Non-pigmented ciliary epithelial cell (primary cell): ENCODE measurements around the genes CHTF18 and BAIAP3.

DNA sequence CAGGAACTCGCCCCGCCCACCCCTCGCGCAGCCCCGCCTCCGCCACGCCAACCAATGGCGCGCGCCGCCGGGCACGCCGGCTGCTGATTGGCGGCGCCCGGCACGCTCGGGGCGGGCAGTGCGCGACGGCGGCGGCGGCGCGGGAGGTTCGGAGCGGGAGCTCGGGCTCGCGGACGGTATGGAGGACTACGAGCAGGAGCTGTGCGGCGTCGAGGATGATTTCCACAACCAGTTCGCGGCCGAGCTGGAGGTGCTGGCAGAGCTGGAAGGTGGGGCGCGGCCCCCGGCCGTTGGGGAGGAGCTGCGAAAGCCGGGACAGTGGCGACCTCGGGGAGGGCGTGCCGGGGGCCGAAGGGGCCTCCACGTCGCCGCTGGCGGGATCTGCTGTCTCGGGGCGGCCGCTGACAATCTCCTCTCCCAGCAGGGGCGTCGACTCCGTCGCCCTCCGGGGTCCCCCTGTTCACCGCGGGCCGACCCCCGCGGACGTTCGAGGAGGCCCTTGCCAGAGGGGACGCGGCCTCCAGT is at the start of gene CHTF18:
Gene CHTF18 (plus strand): TSS at position 114 of the 525 bp plus-strand sequence.
- RRBS = 2% methylated on average over 11 of the region's 73 CpGs

GRCh38 chr16:863616-864301 is 63.2 kb upstream of the GNG13 start:
- RRBS = no CpG with 5 or more reads among the region's 8 CpGs

GRCh38 chr16:886713-887205 is 84.0 kb downstream of the LMF1 start:
- RRBS = 43% methylated on average over 5 of the region's 24 CpGs

- RRBS = no CpG with 5 or more reads among the region's 11 CpGs
These were observed 68.8 kb downstream of the LMF1 start for GRCh38 chr16:901990-902328.

DNA sequence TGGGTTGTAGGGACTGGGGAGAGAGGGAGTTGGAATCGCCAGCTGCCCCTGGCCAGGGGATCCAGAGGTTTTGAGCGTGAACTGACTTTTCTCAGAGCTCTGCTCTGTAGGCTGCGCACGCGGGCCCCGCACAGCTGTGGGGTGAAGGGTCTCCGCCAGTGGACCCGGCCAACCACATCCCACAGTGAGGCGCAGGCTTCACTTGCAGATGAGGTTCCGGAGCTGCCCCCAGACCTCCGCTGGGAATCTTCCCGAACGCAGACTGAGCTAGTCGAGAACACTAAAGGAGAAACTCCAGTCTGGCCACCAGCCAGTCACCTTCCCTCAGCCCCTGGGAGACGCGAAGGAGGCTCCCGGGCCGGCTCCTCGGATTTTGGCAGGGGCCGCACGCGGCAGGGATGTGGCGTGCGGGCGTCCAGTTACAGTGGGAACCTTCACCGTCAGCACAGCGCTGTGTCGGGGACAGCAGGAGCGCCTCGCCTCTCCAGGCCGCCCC is 855 bp downstream of the LMF1 start:
- RRBS = 30% methylated on average over 3 of the region's 31 CpGs

DNA sequence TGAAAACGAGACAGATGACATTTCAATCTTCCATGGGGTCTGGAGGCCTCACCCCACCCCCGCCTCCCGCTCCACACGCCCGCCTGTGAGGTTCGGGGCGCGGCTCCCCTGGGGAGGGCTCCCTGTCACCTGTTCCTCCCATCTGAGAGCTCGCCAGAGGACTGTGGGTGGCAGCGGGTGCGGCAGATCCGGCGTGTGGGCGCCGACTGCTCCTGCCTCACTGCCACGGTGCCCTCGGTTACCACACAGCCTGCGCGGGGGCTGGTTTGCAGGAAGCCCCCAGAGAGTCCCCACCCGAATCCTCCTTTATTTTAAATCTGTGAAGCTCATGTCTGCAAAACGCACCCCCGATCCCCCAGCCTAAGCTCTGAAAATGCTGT is 16.2 kb downstream of the SOX8 start:
- RRBS = no CpG with 5 or more reads among the region's 22 CpGs

DNA sequence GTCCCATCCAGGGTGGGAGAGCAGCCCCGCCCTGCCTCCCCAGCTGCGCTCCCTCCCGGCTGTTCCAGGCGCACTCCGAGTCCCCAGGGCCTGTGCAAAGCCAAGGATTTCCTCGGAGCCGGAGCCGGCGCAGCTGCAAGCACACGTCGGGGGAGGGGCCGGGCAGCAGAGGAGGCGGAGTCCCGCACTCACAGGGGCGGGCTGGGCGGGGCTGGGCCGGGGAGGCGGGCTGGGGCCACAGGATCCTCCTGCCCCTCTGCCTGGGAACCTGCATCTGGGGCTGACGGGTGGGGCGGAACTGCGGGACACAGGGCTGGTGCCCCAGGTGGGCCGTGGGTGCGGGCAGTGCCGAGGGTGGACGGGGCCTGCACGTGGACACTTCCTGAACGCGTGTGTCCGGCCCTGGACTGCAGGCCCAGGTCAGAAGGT is 24.1 kb upstream of the SSTR5 start:
- RRBS = 3% methylated on average over 12 of the region's 29 CpGs

DNA sequence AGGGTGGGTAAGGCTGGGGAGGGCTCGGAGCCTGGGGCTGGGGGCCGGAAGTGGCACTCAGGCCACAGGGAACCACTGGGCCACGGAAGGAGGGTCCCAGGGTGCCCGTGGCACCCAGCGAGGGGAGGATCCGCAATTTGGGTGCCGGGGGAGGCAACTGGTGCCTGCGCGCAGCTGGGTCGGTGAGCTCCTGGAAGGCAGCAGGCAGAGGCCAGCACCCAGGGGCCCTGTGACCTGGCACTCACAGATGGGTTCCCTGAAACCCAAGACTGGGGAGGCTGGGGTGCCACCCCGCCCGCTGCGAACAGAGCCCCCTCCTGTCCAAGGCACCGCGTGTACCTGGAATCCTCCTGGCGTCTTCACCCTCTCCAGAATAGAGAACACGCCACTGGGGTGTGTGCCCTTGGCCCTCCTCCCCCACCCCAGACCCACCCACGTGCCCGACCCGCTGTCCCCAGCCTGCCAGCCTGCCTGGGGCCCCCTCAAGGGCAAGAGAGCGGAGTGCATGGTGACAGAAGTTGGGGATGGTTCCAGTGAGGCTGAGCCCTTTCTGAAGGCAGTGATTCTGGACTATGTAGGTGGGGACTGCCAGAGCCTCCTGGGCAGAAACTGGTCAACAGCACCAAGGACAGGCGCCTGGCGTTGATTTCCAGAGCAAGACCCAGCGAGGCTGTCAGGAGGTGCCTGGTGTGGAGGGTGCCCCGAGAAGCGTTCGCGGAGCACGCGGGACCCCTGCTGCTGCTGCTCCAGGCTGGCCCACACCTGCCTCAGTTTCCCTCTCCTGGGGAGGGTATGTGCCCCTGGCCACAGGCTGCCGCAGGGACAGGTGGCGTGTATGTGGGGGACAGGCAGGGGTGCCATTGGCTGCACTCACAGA is 918 bp downstream of the SSTR5 start:
- RRBS = 54% methylated on average over 5 of the region's 32 CpGs

DNA sequence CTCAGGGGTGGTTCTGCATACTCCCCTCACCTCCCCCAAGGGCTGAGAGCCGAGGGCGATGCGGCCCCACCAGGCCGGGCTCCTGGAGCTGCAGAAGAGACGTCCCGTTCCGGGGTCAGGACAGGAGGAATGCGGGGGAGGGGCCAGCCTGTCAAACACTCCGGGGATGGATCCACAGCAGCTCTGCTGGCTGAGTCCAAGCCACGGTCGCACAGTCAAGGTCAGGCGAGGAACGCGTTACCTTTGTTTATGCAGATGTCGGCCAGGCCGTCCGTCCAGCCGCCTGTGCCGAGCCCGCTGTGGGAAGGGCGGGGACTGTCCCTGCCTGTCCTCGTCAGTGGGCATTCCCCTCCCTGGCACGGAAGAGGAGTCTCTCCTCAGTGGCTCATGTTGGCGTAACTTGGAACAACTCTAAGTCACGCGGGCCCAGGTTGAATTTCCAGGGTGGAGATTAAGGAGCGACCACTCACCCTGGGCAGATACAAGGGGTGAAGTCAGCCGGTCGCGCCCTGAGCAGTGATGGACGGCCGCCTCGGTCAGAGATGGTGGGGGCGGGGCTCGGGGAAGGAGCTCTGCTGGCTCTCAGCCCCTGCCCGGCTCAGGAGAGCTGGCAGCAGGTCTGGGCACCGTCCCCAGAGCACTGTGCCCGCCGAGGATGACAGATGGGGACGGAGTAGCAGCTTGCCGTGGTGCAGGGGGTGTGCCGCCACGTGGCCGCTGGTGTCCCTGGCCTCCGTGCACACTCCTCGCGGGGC is 7.2 kb downstream of the CACNA1H start:
- RRBS = 15% methylated on average over 10 of the region's 47 CpGs

GRCh38 chr16:1164603-1165180 is 11.8 kb downstream of the CACNA1H start:
- RRBS = 90% methylated on average over 3 of the region's 25 CpGs

DNA sequence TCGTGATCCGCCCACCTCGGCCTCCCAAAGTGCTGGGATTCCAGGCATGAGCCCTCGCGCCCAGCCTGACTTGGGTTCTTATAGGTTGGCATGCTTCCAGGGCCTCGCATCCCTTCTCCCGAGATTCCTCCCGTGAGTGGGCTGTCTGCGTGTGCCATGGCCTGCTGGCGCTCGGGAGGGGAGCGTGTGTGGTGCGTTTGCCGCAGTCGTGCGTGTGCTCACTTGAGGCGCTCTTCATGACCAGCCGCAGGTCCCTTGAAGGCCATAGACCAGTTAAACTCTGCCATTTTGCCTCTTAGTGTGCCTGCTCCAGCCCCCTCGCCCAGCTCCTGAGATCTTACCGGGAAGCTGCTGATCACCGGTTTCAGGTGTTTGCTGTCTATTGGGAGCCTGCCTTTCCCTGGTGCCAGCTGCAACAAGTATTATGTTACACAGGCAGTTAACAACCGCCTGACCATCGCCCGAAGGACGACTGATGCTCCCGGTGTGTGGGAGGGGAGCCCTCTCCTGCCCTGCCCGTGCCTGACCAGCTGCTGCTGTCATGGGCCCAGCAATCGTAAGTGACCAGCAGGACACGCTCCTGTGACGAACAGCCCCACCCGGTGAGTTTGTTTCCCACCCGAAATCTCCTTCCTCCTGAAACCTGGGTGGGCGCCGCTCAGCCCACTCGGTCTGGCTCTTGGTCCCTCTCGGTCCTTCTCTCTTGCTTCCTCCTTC is 18.0 kb upstream of the UBE2I start:
- RRBS = no CpG with 5 or more reads among the region's 36 CpGs

DNA sequence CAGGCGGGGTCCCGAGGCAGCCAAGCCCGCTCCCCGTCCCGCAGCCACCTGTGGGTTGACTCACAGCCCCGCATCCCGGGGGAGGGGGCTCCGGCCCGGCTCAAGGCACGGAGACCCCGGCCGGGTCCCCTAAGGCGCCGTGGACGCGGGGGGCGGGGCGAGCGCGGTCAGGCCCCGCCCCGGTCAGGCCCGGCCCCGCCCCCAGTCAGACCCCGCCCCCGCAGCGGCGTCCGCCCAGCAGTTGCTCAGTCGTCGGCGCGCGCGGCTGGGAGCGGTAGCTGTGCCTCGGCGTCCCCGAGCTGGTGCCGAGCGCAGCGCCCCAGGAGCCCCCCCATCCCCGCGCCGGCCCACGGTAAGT is at the start of gene BAIAP3:
Gene BAIAP3 (plus strand): TSS at position 248 of the 358 bp plus-strand sequence.
- RRBS = 2% methylated on average over 13 of the region's 46 CpGs

GRCh38 chr16:1470400-1470846 is 4.4 kb downstream of the CLCN7 start:
- RRBS = no CpG with 5 or more reads among the region's 10 CpGs

- RRBS = 85% methylated on average over 12 of the region's 22 CpGs
These were observed 7.5 kb downstream of the TELO2 start for GRCh38 chr16:1500675-1501035.

DNA sequence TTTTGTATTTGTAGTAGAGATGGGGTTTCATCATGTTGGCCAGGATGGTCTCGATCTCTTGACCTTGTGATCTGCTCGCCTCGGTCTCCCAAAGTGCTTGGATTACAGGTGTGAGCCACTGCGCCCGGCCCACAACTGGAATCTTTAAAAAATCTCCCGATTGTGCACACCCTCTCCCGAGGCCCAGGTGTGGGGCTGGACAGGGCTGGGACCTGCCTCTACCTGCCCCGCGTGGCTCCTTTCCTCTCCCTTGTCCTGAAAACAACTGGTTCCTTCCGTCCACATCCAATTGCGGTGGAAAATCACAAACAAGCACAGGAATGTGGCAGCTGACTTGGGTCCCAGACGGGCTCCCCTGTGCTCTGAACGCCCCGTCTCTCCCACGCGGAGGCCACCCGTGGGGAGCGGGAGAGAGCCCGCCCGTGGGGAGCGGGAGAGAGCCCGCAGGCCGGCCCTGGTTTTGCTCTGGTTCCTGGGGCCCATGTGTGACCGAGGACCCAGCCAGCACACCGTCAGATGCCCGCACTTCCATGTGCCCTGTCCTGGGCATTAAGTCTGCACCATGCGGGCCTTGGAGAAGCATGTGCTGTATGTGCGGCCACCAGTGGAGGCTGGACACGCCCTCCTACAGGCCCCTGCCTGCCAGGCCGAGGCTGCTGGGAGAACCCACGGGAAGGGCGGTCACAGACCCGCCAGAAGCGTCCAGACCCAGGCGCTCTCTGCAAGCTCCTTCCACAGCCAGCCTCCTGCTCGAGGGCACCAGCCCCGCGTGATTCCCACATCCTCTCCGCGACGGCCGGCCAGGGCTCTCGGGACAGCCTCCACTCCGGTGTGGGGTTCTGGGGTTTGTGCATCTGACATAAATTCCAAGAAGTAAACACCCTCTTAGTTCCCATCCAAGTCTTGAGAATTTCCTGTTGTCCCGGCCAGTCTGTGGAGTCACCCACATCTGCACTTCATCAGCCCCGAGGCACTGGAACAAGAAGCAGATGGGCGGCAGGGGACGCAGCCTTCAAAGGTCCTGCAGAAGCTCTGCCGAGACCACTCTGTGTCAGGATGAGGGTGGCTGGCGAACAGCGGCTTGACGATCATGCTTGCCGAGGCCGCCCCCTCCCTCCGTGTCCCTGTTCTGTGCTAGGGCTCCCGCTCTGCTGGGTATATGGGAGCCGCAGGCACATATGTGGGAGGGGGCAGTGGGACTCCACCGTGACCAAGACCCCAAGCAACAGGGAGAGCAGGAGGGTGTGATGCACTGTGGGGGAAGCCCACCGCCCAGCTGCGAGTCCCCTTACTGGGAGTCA is 2.7 kb upstream of the TMEM204 start:
- RRBS = 70% methylated on average over 2 of the region's 60 CpGs

DNA sequence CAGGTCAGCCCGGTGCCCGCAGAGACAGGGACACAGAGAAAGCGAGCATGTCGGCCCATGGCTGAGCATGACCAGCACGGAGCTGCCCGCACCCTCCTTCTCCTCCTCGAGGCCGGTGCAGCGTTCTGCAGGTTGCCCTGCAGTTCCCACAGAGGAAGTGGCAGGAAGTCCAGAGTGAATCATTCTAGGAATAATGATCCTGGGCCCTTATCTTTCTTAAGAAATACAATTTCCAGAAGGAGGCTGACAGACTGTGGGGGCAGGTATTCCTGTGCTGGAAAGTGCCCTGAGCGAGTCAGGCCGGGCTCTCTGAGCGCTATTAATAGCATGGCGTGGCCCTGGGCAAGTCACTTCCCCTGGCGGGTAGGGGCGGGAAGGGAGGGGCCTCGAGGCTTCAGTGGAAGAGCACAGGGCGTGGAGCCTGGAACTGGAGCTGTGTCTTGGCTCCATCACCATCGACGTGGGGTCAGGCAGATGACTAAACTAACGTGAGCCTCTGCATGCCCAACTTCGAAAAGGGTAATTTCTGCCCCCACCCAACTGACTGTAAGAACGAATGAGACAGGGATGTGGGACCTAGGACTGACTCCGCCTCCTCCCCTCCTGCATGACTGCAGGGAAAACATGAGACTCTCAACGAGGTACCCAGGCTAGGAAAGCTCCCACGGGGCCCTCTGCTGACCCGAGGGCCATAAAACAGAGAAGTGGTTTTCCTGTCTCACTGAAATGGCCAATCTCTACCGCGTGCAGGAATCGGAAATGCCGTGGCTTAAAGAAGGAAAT is 9.8 kb downstream of the TMEM204 start:
- RRBS = 78% methylated on average over 3 of the region's 30 CpGs

DNA sequence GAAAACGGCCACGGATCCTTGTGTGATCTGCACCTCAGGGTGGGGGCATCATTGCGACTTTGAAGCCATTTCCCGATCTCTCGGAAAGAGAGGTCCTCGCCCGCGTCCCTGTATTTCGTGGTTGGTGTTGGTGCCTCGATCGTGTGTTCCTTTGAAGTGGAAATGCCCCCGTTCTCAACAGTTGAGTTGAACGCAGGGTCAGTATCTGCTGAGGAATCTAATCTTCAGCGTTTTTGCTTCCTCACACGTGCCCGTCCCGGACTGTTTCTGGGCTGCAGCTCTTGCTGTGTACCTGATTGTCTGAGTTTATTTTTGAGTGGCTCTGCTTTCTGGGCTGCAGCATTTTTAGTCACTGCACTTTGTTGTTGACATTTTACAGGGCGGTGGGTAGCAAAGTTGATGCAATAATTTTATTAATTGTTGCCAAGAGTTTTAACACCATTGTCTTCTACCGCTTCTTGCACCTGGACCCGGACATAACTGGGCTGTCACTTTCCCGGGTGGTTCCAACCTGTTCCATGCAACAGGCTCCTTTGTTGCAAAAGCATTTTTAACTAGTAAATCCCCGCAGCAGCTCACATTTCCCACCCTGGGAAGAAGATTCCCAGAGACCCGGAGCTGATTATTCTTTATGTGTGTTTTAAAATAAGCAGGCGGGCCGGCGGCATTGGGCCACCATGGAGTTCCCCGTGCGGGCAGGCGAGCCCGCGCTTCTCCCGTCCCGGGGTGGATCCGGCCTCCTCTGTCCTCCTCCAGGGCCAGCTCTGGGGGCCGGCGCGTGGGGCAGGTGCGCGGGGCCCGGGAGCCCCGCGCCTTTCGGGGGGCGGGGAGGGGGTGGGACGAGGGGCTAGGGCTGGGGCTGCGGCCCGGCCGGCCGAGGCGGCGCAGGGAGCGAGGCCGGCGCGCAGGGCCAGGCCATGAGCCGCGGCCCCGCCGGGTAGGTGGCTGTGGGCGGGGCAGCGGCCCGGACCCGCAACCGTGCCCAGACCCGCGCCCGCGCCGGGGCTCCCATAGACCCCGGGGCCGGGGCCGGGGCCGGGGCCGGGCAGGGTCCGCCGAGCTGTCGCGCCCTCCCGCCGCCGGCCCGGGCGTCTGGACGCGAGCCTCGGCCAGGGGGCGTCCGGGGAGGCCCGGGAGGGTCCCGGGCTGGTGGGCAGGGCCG is 1.5 kb downstream of the CRAMP1 start:
- RRBS = 2% methylated on average over 47 of the region's 91 CpGs

DNA sequence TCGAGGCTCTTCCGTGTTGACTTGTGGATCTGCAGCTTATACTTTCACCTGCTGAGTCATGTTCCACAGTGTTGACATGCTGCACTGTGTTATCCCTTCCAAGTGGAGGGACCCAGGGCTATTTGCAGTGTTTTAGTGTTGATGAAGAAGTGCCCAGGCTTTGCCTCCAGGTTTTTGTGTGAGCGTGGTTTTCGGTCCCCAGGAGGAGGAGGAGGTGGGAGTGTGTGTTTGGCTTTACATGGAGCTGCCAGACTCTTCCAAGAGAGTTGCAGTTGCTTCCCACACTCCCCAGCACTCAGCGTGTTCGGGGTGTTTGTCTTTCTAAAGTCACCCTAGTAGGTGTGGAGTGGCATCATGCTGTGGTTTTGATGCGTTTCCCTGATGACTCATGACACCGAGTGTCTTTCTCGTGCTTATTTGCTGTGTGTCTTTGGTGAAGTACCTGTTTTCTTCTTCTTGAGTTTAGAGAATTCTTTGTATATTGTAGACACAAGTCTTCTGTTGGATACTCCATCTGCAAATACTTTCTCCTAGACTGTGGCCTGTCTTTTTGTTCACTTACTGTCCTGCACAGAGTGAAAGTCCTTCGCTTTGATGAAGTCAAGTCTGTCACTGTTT is 31.9 kb upstream of the JPT2 start:
- RRBS = no CpG with 5 or more reads among the region's 10 CpGs

DNA sequence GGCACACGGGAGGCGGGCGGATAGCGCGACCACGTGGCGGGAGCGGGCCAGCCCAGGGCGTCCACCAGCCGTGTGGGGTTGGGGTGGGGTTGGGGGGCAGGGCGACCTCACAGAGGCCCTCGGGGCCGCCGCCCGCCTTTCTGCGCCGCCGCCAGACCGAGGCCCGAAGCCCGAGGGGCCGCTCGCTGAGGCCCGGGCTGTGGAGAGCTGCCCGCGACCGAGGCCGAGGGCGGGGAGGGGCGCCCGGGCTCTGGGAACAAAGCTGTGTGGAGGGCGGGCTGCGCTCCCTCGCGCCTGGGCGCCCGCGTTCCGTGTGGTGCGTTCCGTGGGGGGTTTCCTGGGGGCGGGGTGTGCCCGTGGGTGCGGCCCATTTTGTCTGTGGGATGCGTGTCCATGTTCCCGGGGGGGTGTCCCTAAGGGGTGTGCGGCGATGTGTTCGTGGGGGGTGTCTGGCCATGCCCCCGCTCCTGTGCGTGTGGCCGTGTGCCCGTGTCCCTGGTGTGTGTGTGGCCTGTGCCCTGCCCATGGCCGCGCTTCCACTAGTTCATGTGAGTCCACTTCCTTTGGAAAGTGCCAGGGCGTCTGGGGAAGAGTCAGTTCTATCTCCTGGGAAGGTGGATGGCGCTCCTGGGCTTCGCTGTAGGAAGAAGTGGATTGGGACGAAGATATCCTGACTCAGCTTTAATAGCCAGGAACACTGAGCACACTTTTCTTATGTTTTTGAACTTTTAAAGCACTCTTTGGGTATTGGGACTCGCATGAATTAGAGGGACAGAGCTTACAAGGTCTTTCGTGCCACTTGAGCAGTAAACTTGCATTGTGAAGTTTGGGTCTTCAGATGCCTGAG is 512 bp downstream of the JPT2 start:
- RRBS = 2% methylated on average over 8 of the region's 61 CpGs

DNA sequence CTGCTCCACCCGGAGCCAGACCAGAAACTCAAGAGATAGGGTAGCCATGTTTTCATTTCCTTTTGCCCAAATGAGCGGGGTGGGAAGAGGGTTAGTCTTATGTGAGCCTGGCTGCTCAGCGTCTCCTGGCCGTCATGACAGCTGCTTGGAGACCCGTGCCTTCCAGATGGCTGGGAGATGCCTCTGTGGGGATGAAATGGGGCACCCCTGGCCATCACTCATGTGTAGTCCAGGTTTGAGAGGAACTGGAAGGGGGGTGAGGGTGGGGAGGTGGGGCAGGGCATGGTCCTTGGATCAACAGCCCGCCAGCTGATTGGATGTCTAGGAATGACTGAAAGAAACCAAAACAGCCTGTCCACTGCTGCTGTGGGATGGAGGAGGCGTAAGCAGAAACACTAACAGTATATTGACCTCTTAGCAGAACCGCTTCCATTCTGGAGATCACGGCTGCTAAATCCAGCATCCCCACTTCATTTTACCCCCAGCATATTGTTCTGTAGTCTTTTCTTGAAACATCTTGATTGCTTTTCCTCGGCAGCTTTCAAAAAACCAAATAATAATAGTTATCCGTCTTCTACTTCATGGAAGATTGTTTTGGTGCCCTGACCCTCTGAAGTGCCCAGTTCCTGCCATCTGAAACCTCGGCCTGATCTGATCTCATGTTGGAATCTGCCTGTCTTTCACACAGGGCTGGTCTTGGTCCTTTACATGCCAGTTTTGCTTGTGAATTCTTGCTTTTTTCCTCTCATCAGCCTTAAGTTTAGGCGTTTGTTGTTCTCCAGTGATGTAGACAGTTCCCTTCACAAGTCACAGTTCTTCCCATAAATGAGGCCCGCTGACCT is 6.8 kb upstream of the MAPK8IP3 start:
- RRBS = no CpG with 5 or more reads among the region's 14 CpGs